ENCODE measurements around the genes PATL1, OOSP2 and MS4A2.

DNA sequence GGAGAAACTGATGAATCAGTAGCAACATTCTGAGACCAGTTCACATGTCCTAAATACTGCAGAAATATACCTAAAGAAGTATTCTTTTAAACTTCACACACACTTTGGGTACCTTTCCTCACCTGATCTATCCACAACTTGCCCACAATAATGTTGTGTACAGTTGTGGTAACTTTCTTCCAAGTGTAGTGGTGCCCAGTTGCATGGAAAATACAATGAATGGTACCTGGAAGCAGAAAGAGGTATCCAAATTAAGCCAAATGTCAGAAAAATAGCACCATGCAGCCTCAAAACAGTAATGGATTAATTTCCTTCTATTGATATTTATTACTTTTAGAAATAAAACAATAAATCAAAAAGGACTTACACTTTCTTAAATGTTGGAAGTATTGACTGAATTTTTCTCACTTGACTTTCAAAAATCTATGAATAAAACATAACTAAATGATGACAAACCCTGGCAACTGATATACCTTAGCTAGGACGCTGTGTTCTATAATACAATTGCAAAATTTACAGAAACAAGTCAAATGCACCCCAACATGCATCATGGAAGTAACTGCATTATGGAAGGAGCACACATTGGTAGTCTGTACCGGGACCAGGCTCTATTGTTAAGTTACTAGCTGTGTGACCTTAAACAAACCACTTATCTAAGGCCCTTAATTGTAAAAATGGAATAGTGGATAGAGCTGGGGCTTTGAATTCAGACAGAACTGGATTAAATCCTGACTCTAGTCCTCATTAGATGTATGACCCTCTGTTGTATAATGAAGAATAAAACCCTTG lies 34.1 kb downstream of the OSBP start:
- PRO-cap, 2 experiments, result no peak in any of the 2 experiments

- PRO-cap, 2 experiments, result peak in 1 of 2 experiments; most common minus-strand start chr11:59603825 (in 1)
Measured at GRCh38 chr11:59603728-59604107, 11.9 kb downstream of the OSBP start.

GRCh38 chr11:59615977-59616639 lies 534 bp upstream of the OSBP start:
- PRO-cap, 2 experiments, result peak in 2 of 2 experiments; most common plus-strand start chr11:59616496 (in 2)

DNA sequence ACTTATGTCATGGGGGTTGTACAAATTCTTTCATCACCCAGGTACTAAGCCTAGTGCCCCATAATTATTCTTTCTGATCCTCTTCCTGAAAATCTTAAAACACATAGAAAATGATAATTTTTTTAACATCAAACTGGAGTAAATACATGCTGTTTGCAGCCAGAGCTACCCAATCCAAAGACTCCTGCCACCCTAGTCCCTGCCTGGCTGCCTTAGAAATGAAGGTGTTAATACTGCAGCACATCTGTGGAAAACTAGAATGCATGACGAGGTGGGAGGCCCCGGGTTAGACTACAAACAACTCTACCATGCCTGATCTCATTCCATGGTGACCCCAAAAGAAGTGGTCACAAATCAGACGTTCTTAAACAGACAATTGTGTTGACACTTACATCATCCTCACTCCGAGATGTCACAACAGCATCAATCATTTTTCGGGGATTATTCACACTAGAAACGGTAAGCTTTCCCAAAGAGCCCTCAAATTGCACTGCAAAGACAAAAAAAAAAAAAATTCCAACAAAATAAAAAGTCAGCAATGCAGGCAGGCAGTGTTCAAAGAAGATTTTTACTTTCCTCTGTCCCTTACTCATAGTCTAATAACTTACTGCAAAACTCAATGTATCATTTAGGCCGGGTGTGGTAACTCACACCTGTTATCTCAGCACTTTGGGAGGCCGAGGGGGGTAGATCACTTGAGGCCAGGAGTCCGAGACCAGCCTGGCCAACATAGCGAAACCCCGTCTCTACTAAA lies 17.5 kb downstream of the PATL1 start:
- PRO-cap, 2 experiments, result no peak in any of the 2 experiments

GRCh38 chr11:59668738-59669602 lies at the start of gene PATL1:
TSS of gene PATL1 (minus strand) at chr11:59669037.
- PRO-cap, 2 experiments, result peak in 2 of 2 experiments; most common plus-strand start chr11:59669300 (in 2); most common minus-strand start chr11:59669009 (in 2)

GRCh38 chr11:59755697-59756409 lies 677 bp downstream of the STX3 start:
- PRO-cap, 2 experiments, result peak in 1 of 2 experiments; most common plus-strand start chr11:59755887 (in 1); most common minus-strand start chr11:59755771 (in 1)

DNA sequence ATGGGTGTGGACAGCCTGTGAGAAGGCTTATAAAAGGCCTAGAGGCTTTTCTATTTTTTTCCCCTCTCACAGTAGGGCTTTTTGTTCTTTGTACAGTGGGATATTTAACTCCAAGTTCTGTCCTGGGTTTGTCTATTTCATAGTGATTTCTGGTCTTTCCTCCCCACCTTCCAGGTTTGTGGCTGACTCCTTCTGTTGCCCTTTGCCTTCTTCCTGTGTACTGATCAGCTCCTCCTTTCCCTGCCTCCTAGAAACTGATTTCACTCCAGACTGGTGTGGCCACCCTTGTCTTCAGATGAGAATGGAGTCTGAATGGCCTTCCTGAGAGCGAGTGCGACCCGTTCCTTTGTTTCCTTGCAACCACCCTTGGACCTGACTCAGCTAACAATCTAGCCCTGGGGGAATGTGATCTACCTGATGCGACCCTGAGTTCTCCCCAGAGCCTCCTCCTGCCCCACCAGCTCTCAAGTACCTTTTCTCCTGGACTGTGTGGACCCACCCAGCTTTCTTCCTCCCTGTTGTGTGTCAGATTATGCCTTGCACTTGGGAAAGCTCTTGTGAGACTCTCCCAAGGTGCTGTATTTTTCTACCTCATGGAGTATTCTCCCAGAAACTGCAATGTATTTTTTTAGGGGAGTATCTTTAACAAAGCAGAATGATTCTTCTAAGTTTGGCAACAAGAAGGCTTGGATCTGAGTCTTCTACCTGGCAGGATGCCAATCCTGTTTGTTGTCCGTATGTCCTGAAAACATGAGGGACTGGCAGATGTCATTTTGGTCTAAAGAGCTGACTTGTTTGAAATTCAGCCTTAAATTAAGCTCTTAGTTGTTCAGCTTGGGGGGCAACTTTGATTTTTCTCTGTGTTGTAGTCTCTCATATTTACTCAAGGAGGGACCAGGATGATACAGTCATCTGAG lies 9.7 kb downstream of the MRPL16 start:
- PRO-cap, 2 experiments, result no peak in any of the 2 experiments

GRCh38 chr11:60040330-60040698 lies at the start of gene OOSP2:
TSS of gene OOSP2 (plus strand) at chr11:60040409.
- PRO-cap, 2 experiments, result no peak in any of the 2 experiments

DNA sequence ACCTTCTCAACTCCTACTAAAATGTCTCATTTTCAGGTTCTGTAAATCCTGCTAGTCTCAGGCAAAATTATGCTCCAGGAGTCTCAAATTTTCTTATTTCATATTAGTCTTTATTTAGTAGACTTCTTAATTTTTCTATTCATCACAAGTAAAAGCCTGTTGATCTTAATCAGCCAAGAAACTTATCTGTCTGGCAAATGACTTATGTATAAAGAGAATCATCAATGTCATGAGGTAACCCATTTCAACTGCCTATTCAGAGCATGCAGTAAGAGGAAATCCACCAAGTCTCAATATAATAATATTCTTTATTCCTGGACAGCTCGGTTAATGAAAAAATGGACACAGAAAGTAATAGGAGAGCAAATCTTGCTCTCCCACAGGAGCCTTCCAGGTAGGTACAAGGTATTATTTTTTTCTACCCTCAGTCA lies at the start of gene MS4A2:
MS4A2 (plus strand) TSS at position 237 of the 431 bp plus-strand sequence.
- PRO-cap, 2 experiments, result no peak in any of the 2 experiments

GRCh38 chr11:60263545-60263918 lies 16.9 kb upstream of the MS4A4A start:
- PRO-cap, 2 experiments, result no peak in any of the 2 experiments

DNA sequence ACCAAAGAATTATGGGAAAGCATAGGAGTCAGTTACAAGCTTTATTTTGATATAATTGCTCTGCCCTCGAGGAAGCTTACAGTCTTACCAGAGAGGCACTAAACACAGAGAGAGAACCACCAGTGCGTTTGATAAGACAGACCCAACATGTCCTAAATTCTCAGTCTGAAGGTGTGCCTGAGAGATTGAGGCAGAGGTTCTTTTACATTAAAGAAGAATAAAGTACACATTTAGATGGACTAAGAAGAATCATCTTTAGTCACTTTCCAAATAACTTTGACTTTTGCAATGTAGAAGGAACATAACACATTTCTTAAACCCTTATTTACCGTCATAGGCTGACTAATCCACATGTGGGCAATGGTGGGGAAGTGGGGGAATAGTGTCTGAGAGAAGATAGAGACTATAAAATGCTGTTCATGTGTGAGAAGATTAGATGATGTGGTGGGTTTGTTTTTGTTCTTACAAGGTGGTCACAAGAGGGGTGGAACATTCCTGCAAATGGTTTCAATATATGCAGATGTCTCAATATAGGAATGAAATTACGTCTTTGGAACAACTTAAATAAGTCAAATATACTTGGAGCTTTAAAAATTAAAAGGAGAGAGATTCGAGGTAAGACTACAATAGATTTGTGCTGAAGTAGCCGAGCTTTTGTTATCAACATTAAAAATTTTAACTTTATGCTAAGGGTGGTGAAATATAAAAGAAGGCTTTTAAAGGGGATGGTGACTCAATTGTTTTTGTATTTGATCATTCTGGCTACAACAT lies 1.8 kb downstream of the MS4A4A start:
- PRO-cap, 2 experiments, result no peak in any of the 2 experiments

GRCh38 chr11:60376079-60376893 lies 2.0 kb upstream of the MS4A7 start:
- PRO-cap, 2 experiments, result no peak in any of the 2 experiments

DNA sequence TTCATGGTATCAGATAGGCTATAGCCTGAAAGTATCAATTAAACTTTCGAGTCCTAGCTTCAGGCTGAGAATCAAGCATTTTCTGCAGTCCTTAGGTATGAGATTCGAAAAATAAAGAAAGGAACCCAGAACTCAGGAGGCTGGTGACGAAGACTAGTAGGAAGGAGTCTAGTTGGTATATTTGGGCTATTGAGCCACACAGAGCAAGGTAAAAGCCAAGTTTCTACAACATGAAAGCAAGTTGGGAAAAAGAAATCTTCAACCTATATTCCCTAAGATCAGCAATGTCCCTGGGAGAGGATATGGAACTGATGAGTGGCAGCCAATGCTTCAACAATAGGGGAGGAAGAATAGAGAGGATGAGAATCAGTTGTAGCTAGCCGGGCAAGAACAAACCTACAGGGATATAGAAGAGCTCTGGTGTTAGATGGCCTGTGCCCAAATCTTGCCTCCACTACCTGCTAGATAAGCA lies 2.2 kb downstream of the MS4A7 start:
- PRO-cap, 2 experiments, result no peak in any of the 2 experiments

DNA sequence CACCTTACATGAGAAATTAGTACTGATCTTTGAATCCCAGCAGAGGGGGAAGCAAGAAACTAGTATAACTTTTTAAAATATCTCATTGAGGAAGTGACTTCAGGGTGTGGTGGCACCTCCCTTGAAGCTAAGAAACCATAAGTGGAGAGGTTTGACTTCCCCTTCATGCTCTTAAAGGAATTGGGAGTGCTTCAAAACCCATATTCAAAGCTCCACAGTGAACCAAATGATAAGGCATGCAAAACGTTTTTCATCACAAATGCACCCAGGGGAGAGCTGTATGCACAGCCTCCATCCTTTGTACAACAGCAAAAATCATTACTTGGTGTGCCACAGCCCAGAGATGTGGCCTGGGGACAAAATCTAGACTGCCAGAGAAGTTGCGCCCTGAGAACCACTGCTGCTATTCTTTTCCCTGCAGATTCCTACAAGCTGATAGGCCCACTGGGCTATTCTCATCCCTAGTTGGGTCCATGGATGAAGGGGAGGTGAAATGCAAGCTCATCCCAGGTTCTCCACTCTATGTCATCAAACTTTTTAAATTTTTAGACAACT lies 659 bp downstream of the MS4A14 start:
- PRO-cap, 2 experiments, result no peak in any of the 2 experiments

- PRO-cap, 2 experiments, result no peak in any of the 2 experiments
Measured at GRCh38 chr11:60457416-60458055, 1.9 kb downstream of the MS4A1 start.

DNA sequence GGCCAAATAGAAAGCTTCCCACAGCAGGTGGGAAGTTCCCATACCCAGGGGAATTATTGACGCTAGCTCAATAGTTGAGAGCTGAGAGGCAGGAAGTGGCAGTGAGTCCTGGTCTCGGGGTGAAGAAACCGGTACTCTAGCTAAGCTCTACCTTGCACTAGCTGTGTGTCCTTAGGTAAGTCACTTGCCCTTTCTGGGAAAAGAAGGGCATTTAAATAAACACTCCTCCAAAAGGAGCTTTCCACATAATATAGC lies 6.5 kb downstream of the MS4A15 start:
- PRO-cap, 2 experiments, result no peak in any of the 2 experiments

GRCh38 chr11:60767214-60767806 lies 10.6 kb downstream of the MS4A15 start:
- PRO-cap, 2 experiments, result no peak in any of the 2 experiments

- PRO-cap, 2 experiments, result no peak in any of the 2 experiments
Measured at GRCh38 chr11:60873058-60873578, 5.8 kb downstream of the ZP1 start.

- PRO-cap, 2 experiments, result no peak in any of the 2 experiments
Measured at GRCh38 chr11:60938175-60938661, 13.8 kb downstream of the SLC15A3 start.

- PRO-cap, 2 experiments, result no peak in any of the 2 experiments
Measured at GRCh38 chr11:60946547-60947029, 5.4 kb downstream of the SLC15A3 start.